ENCODE measurements around the genes CNTNAP3B and FXN.

DNA sequence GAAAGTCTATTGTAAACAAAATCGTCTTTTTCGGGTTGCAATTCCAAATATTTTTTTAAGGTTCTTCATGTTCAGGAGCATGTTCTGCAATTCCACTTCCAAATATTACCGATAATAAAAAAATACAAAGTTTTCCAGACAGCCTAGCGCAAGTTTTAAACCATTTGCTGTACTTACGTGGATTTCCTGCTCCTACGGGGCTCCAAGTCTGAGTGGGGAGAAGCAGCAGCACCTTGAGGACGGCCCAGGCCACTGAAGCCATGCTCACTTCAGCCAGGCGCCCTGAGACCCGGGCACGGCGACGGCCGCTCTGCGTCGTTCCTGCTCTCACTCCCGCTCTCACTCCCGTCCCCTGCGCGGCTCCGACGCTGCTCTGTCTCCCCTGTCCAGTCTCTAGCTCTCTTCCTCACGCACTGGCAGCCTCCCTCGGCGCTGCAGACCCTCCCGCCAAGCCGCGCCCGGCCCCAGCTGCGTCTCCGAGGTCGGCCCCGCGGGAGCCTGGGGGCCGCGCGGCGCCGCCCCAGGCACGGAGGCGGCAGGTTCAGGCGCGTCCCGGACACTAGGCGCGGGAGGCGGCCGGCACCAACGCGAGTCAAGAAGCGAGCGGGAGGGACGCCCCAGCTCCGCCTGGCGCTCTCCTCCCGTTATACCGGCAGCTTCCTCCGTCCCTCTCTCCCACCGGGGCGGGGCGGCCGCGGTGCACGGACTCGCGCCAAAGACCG lies at the start of gene CNTNAP3B:
Gene CNTNAP3B, minus strand, starts transcription at position 594 of the 722 bp plus-strand sequence.
- PRO-cap: bidirectional peak, plus-strand start at position 273 of the sequence, minus-strand start at position 409 of the sequence; bidirectional peak, plus-strand start at position 499 of the sequence, minus-strand start at position 555 of the sequence; unidirectional peak, minus-strand start at position 588 of the sequence; unidirectional peak, minus-strand start at position 642 of the sequence

GRCh38 chr9:61330299-61331023 lies 140.6 kb downstream of the SPATA31A7 start:
- PRO-cap: no peak

DNA sequence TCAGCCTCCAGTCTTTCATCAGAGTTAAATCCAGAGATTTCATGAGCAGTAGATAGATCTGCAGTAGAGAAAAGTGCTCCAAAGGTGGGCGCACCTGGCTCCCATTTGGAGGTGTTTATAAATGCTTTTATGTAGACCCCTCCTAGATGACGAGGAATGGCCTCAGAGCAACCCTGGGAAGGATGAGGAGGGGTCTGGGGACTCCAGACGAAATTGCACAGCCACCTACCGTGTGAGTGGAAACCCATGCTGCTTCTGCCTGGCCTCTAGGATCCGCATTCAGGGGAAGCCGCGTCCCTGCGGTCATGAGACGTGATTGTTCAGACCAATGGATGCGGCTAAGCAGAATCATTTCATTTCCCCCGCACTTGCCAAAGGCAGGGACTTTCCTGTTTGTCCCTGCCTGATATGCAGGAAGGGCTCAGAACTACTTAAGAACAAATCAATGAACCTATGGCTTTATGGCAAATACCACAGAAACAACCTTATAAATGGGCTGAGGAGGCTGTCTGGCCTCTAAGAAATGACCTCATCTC lies 364.8 kb downstream of the SPATA31A7 start:
- PRO-cap: no peak

DNA sequence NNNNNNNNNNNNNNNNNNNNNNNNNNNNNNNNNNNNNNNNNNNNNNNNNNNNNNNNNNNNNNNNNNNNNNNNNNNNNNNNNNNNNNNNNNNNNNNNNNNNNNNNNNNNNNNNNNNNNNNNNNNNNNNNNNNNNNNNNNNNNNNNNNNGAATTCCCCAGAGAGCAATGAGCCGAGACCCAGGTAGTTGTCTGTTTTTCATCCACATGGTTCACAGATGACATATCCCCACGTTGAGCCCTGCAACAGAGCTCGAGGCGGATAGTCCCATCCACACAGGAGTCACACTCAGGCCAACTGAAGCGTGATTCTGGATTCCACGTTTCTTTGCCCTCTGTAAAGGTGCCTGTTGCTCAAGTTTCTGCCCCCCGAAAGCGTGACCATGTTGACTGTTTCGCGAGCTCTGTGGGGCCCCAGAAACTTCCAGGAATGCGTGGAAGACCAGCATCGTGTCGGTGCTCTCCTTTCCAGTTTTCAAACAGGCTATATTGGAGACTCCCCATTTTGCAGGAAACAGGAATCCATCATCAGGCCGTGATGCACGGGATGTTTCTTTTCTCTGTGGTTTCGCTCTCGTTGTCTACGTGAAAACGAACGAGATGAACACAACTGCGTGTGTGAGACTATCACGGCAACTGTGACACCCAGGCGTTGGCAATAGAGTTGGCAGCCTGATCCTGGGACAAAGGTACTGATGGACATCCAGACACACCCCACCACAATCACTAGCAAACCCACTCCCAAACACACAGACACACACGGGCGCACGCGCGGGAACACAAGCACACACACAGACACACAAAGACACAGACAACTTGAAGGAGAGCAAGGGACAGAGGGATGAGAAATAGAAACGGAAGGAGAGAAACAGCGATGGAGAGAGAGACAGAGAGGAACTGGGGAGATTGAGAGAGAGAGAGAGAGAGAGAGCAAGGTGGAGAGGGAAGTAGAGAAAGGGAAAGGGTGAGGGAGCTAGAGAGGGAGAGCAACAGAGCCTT lies 1609.1 kb downstream of the SPATA31A7 start:
- PRO-cap: bidirectional peak, plus-strand start at position 812 of the sequence, minus-strand start at position 652 of the sequence

- PRO-cap: no peak
Observed at GRCh38 chr9:62863385-62863627, 1673.5 kb downstream of the SPATA31A7 start.

GRCh38 chr9:64634092-64634403 lies 651.0 kb downstream of the FOXD4L5 start:
- PRO-cap: no peak

DNA sequence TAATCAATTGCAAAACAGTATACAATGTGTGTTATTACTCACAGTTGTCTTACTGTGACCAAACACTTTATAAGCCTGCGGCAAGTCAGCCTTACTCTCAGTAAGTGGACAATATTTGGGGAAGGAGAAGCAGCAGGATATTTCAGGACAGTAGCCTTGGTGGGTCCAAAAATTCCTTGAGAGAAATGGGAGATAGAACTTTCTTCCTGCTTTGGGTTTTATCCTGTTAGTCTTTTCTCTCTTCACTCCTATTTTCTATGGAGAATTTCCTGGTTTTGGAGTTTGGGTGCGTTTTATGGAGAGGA lies 824 bp upstream of the PGM5 start:
- PRO-cap: no peak

GRCh38 chr9:68355940-68356480 lies 401 bp upstream of the PGM5 start:
- PRO-cap: no peak

- PRO-cap: no peak
Observed at GRCh38 chr9:68515228-68516121, 25.2 kb downstream of the TMEM252 start.

DNA sequence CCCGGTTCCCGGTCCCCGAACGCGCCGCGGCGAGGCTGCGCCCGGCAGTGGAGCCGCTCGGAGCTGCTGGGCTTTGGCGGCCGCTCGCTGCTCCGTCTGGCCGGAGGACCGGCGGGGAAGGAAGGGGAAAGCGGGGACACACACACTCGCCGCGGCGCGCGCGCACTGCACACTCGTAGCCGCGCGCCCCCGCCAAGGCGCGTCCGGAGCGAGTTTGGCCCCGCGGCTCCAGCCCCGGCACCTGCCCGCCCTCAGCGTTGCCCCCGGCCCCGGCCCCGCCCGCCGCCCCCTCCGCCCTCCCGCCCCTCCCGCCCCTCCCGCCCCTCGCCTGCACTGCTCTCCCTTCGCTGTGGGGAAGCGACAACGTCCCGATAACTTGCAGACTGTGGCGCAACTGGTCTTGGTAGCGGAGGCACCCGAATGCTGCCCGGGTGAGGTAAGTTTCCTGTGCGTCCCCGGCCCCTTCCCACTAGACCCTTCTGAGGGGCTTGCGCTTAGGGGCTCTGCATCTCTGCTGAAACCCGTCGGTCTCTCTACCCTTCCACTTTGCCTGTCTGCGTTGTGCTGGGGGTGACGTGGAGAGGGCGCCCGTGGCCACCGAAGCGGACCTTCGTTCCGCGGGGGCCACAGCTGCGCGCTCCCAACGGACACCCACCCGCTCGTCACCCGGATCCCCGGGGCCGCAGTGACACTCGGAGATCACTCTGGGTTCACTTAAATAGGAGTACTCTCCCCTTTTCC lies 457 bp downstream of the PIP5K1B start:
- PRO-cap: no peak

DNA sequence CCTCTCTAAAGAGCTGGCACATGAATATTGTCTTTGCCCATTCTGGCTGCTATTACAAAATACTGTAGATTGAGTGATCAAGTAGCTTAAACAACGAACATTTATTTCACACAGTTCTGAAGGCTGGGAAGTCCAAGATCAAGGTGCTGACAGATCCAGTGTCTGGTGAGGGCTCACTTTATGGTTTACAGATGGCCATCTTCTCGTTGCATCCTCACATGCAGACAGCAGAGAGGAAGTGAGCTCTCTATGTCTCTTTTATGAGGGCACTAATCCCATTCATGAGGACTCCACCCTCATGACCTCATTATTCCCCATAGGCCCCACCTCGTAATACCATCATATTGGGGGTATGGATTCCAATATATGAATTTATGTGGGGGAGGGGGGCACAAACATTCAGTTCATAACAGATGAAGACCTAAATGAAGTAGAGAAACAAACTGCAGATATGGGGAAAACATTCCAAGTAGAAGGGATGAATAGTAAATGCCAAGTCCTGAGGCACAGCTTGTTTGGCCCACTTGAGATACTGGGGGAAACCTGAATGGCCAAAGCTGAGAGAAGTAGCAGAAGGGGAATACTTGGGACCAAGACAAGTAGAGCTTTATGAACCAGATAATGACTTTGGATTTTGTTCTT lies 23.2 kb downstream of the PIP5K1B start:
- PRO-cap: no peak

DNA sequence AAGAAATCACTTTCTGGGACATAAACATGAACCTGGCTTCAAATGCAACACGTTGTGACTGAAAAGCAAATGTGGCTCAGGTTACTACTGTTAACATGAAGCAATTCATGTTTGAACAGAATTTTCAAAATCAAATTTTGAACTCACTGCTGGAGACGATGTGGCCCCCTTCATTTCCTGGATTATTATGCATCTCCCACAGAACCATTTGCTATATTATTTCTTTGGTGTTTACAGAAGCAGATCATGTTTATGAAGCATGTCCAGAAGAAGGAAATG lies 61.2 kb downstream of the PABIR1 start:
- PRO-cap: no peak

DNA sequence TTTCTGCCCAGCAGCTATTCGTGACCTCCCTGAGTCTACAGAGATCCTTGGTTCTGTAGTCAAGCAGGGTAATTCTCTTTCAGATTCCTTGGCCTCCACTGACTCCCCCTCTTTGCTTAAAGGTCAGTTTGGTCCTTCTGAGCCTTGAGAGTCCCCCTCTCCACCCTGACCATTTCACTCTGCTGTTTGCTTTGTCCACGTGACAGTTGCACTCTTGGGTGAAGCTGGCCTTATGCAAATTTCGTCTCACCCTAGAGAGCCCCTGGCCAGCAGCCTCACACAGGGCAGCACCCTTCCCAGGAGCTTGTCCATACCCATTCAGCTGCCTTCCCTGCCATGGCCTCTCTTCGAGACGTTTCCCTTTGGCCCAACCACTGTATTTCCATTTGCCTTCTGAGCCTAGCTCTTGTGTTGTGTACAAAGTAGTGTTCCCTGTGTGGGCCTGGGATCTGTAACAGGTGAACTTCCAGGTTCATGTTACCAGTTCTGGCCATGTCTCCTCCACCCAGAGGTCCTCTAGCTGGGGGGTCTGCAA lies 63.7 kb downstream of the PRKACG start:
- PRO-cap: no peak

DNA sequence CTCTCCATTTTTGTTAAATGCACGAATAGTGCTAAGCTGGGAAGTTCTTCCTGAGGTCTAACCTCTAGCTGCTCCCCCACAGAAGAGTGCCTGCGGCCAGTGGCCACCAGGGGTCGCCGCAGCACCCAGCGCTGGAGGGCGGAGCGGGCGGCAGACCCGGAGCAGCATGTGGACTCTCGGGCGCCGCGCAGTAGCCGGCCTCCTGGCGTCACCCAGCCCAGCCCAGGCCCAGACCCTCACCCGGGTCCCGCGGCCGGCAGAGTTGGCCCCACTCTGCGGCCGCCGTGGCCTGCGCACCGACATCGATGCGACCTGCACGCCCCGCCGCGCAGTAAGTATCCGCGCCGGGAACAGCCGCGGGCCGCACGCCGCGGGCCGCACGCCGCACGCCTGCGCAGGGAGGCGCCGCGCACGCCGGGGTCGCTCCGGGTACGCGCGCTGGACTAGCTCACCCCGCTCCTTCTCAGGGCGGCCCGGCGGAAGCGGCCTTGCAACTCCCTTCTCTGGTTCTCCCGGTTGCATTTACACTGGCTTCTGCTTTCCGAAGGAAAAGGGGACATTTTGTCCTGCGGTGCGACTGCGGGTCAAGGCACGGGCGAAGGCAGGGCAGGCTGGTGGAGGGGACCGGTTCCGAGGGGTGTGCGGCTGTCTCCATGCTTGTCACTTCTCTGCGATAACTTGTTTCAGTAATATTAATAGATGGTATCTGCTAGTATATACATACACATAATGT lies at the start of gene FXN:
Gene FXN, plus strand, starts transcription at position 136 of the 733 bp plus-strand sequence.
- PRO-cap: unidirectional peak, plus-strand start at position 142 of the sequence; bidirectional peak, plus-strand start at position 245 of the sequence, minus-strand start at position 301 of the sequence

DNA sequence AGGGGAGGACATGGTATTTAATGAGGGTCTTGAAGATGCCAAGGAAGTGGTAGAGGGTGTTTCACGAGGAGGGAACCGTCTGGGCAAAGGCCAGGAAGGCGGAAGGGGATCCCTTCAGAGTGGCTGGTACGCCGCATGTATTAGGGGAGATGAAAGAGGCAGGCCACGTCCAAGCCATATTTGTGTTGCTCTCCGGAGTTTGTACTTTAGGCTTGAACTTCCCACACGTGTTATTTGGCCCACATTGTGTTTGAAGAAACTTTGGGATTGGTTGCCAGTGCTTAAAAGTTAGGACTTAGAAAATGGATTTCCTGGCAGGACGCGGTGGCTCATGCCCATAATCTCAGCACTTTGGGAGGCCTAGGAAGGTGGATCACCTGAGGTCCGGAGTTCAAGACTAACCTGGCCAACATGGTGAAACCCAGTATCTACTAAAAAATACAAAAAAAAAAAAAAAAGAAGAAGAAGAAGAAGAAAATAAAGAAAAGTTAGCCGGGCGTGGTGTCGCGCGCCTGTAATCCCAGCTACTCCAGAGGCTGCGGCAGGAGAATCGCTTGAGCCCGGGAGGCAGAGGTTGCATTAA lies 1.4 kb downstream of the FXN start:
- PRO-cap: no peak

- PRO-cap: no peak
Observed at GRCh38 chr9:69136489-69137197, 37.4 kb upstream of the TJP2 start.

DNA sequence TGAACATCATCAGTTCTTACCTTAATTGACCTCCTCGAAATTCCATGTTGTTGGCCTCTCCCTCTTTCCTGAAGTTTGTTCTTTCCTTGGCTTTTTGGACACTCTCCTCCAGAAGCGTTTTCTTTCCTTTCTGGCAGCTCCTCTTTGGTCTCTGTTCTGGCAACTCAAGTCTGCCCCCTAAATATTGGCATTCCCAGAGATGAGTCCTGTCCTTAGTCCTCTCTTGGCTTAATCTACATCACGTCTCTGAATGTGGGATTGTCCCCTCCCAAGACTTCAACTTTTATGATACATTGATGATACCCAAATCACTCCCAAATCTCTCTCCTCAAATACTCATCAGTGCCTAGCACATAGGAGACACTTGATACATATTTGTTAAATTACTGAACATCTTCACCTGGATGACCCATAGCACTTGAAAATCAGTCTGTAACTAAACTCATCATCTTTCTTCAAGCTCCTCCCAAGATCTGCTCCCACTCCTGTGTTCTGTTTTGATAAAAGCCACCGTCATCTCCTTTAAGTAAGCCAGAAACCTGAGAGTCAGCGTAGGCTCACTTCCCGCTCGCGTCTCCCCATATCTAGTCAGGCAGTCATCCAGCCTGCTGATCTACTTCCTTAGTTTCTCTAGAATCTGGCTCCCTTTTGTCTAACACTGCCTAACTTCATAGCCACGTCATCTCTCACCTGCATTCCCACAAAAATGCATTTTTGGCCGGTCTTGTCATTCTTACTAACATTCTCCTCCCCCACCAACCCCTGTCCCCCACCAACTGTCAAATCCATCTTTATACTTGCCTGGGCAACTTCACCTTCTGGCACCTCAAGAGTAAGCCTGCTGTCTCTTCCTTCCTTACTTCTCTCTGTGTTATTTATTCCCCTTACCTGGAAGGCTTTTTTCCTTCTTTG lies 3.2 kb upstream of the TJP2 start:
- PRO-cap: no peak

DNA sequence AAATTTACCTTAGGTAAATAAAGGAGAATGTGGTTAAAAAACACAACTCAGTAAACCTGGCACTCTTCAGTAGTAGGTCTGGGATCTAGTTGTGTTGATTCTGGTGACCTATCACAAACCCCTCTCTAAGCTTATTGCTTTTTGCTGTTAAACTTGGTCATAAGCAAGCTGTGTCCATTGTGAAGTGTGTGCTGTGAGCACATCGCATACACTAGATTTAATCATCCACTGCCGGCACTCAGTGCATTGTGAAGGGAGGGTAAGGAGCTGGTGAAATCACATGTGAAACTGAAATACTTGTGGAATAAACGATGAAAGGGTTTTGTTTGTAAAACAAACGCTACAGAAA lies 24.4 kb downstream of the TJP2 start:
- PRO-cap: no peak

GRCh38 chr9:69247190-69247716 lies 73.2 kb downstream of the TJP2 start:
- PRO-cap: no peak

DNA sequence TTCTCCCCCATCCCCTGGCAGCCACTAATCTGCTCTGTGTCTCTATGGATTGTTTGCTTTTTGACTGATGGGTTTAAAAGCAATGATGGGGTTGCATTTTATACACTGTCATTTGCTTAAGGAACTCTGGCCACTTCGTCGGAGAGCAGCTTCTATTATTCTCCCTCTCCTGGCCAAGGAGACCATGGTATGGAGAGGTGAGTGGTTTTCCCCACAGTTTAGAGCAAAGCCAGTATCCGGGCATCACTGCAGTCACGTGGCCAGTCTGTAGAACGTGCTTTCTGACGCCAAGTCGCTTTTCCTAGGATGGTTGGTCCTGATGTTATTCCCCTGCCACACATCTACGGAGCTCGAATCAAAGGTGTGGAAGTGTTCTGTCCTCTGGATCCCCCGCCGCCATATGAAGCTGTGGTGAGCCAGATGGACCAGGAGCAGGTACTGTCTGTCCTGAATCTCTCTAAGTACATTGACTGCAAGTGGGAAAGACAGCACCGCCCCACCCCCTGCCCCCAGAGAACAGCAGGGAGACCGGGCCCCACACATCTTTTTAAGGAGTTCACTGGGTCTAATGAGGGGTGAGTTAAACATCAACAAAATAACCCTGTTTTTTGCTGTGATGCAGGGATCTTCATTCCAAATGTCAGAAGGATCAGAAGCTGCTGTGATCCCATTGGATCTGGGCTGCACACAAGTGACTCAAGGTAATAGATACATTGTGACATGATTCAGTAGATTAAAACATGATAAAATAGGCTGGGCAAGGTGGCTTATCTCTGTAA lies 58.5 kb downstream of the ENTREP1 start:
- PRO-cap: no peak